A673 (cell line): ENCODE measurements around the gene KLF16.

DNA sequence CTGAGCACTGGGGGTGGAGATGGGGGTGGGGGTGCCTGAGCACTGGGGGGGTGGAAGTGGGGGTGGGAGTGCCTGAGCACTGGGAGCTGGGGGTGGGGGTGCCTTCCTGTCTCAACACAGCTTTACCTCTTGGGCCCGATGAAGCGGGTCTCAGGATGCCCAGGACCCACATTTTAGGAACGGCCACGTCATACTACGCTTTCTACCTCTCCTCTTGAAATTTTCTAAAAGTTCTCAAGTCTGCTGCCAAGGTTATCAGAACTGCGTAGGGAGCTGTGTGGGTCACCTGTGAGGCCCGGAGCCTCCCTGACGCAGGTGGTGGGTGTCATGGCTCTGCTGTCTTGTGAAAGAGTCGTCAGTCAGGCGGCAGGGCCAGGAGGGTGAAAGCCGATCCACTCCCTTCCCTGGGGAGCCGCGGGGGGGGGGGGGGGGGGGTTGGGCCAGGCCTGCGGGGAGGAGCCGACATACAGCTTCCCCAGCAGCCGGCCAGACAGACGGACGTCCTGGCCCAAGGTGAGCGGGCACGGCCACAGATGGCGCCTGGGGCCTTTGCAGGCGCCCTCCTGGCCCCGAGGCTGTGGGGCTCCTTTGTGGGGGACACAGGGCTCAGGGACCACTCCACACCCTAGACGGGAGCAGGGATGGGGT lies 12.5 kb downstream of the SBNO2 start:
- PRO-cap: no peak

DNA sequence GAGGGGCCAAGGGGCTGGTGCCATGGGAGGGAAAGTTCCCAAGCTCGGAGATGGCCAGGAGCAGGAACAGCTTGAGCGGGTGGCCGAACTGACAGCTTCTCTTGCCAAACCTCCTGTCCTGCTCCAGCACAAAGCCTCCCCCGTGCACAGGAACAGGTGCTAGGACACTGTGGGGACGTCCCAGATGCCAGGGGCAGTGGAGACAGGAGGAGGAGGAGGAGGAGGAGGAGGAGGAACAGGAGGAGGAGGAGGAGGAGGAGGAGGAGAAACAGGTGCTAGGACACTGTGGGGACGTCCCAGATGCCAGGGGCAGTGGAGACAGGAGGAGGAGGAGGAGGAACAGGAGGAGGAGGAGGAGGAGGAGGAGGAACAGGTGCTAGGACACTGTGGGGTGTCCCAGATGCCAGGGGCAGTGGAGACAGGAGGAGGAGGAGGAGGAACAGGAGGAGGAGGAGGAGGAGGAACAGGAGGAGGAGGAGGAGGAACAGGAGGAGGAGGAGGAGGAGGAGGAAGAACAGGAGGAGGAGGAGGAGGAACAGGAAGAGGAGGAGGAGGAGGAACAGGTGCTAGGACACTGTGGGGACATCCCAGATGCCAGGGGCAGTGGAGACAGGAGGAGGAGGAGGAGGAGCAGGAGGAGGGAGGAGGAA lies 9.8 kb downstream of the SBNO2 start:
- PRO-cap: no peak

GRCh38 chr19:1169675-1170764 lies 4.0 kb downstream of the SBNO2 start:
- PRO-cap: bidirectional peak, plus-strand start at chr19:1170111, minus-strand start at chr19:1169938

DNA sequence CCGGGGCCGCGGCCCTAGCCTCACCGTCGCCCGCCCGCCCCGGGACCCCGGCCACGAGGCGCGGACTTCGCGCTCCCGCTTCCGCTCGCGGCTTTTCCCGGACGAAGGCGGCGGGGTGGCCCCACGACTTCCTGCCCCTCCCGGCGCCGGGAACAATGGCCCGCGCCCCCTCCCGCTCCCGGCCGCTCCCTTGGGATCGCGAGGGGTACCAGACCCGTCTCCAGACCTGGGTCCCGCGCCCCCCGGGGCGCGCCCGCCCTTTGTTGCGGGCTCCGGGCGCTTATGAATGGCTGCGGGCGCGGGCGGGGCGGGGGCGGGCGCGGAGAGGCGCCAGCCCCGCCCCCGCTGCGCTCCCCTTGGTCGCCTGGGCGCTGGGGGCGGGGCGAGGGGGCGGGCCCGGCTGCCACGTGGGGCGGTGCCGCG lies 931 bp downstream of the MIDN start:
- PRO-cap: bidirectional peak, plus-strand start outside the sequence, minus-strand start at position 257 of the sequence

DNA sequence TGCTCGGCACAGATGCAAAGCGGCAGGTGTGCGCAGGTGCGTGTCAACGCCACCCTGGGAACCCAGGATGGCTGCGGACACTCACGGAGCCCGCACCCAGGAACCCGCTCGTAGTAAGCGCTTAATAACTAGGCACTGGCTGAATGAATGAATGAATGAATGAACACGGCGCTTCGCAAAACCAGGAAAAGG lies 1.9 kb upstream of the CIRBP start:
- PRO-cap: no peak

DNA sequence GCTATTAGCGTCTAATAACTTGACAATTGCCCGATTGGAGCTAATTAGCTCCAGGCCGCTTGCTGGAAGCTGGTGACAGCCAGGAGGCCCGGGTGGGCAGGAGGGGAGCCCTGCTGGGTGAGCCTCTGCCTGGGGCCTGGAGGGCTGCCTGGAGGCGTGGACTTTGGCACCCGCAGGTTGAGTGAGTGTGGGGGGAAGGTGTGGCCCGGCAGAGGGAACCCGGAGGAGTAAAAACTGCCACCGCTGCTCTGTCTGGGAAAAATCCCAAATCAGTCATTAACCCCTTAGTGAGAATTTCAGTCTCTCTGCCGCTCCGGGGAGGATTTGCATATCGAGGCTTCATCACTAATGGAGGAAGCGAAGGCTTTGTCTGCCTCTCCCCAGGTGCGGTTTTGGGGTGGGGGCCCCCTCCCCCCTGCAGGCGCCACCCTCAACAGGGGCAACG lies 6.1 kb downstream of the EFNA2 start:
- PRO-cap: no peak

DNA sequence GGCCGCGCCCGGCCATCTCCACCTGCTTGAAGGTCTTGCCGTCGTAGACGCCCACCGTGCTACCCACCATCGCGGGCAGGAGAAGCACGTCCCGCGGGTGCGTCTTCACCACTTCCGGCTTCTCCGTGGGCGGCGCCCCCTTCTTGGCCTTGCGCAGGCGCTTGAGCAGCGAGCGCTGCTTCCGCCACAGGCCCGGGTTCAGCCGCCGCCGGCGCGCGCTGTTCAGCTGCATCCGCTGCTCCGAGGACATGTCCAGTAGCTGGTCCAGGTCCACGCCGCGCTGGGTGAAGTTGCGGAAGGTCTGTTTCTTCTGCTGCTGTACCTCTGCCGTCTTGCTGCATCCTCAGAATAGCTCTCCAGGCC lies 21.7 kb downstream of the EFNA2 start:
- PRO-cap: no peak

- PRO-cap: no peak
These were observed 4.7 kb upstream of the RPS15 start for GRCh38 chr19:1433465-1433883.

DNA sequence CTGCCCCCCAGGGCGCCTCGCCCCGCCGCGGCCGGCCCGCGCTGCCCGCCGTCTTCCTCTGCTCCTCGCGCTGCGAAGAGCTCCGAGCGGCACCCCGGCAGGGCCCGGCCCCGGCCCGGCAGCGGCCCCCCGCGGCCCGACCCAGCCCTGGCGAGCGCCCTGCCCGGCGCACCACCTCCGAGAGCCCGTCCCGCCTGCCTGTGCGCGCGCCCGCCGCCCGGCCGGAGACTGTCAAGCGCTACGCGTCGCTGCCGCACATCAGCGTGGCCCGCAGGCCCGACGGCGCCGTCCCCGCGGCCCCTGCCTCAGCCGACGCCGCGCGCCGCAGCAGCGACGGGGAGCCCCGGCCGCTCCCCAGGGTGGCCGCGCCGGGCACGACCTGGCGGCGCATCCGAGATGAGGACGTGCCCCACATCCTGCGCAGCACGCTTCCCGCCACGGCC lies 9.6 kb downstream of the C19orf25 start:
- PRO-cap: no peak

DNA sequence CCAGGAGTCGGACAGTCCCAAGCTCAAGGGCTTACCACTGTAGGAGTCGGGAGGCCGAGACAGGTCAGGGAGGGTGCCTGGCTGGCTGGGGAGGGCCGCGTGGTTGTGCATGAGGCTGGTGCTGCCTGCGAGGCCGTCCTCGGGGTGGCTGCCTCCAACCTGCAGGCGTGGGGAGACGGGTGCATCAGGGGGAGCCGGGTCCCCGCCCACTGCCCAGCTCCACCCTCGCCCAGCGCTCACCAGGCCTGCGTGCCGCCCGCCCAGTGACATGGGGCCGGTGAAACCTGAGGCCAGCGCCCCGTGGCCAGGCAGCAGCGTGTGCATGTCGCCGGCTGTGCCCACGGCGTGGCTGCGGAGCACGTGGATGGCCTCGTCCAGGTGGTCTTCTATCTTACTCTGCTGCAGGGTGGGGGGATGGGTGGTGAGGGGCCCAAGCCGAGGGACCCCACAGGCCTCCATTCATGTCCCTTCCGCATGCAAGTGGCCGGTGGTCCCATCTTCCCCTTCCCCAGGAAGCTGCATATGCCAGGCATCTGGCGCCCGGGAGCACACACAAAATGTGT lies 13.9 kb upstream of the UQCR11 start:
- PRO-cap: no peak

DNA sequence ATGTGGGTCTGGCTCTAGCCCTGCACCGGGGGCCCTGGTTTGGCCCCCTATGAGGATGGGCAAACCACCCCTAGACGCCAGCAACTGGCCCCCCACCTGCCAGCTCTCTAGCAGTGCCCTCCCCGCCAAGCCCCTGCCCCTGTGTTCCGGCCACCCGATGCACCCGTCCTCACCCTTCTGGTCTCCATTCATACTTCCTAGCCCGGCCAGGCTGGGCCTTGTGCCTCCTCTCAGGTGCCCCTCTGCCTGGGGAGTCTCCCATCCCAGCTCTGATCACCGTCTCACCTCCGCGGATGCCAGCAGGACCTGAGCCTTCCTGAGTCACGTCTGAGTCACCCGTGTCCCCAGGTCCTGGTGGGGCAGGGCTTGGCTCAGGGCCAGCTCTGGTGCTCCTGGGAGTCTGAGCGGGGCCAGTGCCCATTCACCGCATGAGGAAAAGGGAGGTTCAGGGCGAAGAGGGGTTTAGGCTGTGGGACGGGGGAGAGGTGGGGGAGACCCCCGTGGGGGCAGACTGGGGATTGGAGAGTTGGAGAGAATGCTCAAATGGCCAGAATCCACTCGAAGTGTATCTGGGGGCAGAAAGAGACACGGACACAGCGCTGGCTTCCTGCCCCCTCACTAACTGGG lies 647 bp downstream of the ATP8B3 start:
- PRO-cap: no peak

DNA sequence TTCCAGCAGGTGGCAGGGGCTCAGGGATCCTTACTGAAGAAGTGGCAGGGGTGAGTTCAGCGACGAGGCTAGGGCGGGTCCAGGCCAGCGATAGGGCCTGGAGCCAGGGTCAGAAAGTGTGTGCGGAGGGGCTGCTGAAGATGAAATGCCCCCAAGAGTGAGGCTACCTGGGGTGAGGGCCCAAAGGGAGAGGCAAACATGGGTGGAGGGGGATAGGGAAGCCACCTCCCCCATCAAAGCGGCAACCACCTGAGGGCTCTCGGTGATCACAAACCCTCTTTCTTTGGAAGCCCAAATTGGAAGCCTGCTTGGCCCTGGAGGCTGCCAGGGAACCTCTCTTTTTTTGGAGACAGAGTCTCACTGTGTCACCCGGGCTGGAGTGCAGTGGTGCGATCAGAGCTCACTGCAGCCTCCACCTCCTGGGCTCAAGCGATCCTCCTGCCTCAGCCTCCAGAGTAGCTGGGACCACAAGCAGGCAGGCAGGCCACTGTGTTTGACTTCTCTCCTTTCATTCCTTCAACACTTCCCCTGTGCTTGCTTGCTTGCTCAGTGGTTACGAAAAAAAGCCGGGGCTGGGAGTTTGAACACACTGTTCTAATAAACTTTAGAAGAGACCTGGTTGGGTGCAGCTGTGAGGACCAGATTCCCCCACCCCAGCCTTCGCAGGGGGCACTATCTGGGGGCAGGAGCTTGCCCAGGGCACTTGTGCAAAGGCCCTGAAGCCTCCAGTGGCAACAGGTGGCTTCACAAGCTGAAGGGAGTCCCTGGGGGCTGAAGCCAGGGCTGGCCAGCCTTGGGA lies 1.4 kb upstream of the ATP8B3 start:
- PRO-cap: no peak

- PRO-cap: no peak
These were observed 14.5 kb upstream of the ATP8B3 start for GRCh38 chr19:1826594-1826864.

- PRO-cap: no peak
These were observed 5.7 kb downstream of the REXO1 start for GRCh38 chr19:1842206-1843365.

- PRO-cap: no peak
These were observed 5.4 kb downstream of the KLF16 start for GRCh38 chr19:1857921-1858398.

GRCh38 chr19:1862686-1863745 lies at the start of gene KLF16:
Gene KLF16, minus strand, starts transcription at chr19:1863579.
- PRO-cap: unidirectional peak, minus-strand start at chr19:1862860; unidirectional peak, minus-strand start at chr19:1863579; unidirectional peak, minus-strand start at chr19:1863662

GRCh38 chr19:1875895-1876502 lies 9.3 kb downstream of the ABHD17A start:
- PRO-cap: bidirectional peak, plus-strand start at chr19:1876267, minus-strand start at chr19:1876169

- PRO-cap: no peak
These were observed 2.1 kb downstream of the ABHD17A start for GRCh38 chr19:1883052-1883688.

DNA sequence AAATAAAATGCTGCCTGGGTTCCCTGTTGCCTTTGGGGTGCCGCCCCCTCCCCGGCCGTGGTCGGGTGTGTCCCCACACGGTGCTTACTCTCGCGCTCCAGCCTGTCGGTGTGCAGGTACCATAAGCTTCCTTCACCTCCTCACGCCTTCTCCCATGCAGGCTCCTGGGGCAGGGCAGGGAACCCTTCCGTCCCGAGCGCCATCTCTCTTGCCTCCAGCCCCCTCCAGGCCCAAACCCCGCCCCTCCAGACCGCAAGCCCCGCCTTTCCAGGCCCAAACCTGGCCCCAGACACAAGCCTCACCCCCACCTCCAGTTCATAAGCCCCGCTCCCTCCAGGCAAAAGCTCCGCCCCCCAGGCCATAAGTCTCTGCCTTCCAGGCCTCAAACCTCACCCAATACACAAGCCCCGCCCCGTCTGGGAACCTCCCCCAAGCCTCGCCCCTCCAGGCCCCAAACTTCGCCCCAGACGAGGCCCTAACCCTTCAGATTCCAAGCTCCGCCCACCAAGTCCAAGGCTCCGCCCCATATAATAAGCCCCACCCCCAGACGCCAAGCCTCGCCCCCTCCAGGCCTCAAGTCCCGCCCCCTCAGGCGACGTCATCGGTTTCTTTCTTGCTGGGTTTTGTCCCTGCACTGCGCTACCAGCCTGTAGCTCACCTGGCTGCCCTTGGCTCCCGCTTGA lies 16.2 kb downstream of the MKNK2 start:
- PRO-cap: no peak

- PRO-cap: no peak
These were observed 13.6 kb downstream of the MKNK2 start for GRCh38 chr19:2037315-2037983.